Parotid gland (tissue), 1 donor: ENCODE measurements around a stretch of chr15.

GRCh38 chr15:73708001-73708641 lies 23.9 kb downstream of the CD276 start:
- PRO-cap: no peak

DNA sequence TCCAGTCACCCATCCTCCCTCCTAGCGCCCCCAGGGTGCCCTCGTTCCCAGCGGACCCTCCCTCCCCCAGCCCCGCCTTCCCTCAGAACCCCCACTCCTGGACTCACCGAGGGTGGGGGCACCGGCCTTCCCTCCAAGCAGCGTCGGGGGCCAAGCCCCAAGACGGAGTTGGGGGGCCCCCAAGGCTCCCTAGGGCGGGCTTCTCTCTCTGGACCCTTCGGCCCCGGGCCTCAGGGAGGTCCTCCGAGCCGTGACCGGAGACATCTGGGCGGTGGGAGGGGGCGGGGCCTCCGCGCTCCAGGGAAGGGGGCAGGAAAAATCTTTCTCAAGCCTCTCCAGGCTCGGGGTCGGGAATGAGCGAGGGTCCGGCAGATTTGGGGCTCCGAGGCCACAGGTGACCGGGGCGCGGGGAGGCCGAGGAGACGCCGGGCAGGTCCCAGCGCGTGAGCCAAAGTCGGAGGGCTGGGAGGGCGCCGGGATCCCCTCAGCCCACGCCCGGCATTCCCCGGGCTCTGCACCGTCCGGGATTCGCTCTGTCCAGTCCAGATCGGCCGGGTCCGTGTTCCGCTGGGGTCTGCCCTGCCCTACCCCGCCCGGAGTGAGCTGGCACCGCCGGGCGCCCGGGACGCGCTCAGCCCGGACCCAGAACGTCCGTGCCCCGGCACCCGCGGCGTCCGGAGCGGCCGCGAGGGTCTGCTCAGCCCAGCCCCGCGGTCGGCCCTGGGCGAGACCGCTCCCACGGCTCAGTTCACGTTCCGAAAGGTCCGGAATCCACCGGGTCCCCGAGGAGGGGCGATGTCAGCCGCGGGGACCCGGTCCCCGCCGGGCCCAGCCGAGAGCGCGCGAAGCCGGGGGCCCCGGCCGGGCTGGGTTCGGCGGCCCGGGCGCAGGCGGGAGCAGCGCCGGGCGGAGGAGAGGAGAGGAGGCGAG lies 883 bp downstream of the INSYN1 start:
- PRO-cap: no peak

GRCh38 chr15:73800508-73801416 lies 47.6 kb upstream of the INSYN1 start:
- PRO-cap: no peak

DNA sequence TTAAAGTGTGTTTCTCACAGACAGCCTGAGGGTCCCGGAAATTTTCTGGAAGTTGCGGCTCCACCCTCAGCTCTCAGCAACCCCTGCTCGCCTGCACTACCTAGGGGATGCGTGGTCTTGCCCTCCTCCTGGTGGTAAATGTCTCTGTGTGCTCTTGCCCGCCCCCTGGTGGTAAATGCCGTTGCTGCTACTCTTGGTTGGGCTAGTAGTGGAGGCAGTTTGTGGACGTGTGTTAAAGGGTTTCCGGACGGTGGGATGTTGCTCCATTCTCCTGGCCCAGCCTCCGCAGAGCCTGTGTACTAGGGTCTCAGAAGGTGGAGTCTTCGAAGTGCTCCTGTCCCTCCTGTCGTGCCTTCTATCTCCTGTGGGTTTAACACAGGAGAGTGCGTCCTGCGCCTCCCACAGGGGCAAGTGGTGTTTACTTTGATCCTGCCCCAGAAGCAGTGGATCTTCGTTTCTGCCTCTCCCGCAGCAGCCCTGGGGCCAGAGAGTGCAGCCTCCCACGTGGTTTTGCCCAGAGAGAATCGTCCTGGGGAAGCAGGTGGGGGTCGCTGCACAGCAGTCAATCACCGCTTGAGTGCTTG lies 27.3 kb downstream of the STOML1 start:
- PRO-cap: no peak

GRCh38 chr15:73982027-73983005 lies 9.8 kb downstream of the STOML1 start:
- PRO-cap: unidirectional peak, plus-strand start at chr15:73982868

- PRO-cap: no peak
Measured at GRCh38 chr15:73996948-73997346, 2.4 kb downstream of the PML start.

GRCh38 chr15:74035535-74036610 lies 41.4 kb downstream of the PML start:
- PRO-cap: no peak

DNA sequence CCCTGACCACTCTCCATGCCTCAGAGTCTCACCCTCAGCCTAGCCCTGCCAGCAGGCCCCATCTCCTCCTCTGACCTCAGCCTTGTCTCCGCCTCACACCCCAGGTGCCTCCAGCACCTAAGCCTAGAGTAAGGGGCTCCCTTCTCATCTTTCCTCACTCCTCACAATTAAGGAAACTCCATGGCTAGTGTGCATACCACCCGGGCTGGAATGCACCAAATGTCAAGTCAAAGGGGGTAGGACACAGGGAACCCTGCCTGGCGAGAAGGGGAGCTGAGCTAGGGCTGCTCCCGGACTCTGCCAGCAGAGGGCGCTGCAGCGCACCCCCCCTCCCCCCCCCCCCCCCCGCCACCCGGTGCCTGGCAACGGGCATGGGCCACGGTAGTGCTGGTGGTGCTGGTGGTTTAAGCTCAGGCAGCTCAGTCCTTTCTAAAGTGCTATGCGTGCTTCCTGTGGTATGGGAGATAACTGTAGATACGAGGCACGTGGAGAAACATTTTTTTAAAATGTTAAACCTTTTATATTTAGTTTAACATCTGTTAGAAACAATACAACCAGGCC lies 34.0 kb downstream of the GOLGA6A start:
- PRO-cap: no peak

- PRO-cap: no peak
Measured at GRCh38 chr15:74176147-74176884, 2.8 kb downstream of the ISLR start.

DNA sequence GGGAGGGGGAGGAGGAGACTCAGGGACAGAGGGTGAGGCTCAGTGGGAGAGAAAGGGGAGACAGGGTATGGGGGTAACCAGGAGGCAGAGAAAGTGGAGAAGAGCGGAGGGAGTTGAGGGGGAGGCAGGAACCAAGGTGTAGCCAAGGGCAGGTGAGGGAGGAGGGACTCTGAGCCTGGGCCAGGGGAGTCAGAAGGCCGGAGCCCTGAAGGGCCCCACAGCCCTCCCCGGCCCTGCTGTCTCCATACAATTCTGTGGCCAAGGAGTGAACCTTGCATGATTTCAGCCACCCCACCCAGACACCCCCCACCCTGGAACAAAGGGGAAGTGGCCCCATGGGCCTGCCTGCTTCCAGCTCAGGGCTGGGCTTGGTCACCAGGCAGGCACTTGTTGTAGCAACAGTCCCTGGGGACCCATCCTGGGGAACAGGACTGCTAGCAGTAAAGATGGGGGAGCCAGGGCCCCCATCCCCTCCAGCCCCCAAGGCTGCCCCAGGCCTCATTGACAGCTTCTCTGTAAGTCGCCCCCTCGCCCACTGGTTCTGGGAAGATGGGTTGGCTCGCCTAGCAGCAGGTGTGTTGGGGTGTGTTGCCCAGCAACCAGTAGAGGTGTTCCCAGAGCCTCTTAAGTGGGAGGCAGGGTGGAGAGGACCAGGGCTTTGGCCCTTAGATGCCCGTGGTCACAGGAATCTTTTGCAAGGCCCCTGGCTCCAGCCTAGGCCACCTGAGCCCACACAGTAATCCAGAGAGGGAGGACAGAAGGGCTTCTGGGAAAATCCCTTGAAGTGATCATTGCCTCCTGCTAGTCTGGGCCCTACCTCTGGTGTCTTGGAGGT lies 49.1 kb downstream of the CYP11A1 start:
- PRO-cap: no peak

DNA sequence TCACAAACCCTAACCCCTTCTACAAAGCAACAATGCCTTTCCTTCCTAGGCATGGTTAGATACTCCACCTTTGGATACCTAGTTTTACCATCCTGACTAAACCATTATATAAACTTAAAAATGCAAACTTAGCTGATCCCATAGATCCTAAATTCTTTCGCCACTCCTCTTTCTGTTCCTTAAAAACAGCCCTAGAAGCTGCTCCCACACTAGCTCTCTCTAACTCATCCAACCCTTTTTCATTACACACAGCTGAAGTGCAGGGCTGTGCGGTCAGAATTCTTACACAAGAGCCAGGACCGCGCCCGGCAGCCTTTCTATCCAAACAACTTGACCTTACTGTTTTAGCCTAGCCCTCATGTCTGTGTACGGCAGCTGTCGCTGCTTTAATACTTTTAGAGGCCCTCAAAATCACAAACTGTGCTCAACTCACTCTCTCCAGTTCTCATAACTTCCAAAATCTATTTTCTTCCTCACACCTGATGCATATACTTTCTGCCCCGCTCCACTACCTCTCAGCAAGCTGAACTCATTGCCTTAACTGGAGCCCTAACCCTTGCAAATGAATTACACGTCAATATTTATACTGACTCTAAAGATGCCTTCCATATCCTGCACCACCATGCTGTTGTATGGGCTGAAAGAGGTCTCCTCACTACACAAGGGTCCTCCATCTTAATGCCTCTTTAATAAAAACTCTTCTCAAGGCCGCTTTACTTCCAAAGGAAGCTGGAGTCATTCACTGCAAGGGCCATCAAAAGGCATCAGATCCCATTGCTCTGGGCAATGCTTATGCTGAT lies 9.8 kb downstream of the CYP11A1 start:
- PRO-cap: no peak

DNA sequence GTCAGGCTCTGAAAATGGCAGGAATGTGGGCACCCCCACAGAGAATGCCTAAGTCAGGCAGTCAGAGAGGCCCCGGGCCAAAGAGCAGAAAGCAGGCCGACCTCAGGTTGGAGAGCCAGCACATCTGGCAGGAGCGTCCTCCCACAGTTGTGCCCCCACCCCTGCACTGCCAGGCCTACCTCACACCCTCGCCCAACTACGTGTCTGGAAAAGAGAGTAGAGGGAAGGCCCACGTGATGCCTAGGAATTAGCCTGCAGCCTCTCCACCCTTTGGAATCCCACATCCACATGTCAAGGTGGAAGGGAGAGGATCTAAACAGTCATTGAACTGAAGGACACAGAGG lies 10.7 kb downstream of the SEMA7A start:
- PRO-cap: no peak

DNA sequence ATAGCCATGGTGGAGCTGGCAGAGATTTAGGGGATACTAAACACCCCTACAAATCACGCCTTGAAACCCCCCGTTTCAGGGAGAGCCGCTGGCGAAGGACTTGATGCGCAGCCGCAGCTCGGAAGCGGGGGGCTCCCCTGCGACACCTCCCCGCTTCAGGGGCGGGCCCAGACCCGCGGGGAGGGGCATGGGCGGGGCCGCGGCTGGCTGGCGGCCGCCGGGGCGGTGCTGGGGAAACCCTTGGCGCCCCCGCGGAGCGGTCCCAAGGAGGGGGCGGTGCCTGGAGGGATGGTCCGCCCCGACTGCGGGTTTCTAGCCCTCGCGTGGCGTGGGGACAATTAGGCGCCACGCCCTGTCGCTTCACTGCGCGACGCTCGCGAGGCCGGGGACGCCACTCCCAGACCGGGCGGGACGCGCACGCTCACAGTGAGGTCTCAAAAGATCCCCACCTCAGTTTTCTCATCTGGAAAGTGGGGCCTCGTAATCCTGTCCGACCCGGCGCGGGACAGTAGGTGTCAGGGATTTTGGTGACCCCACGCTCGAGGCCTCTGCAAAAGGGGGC lies 1.0 kb upstream of the CLK3 start:
- PRO-cap: bidirectional peak, plus-strand start at position 363 of the sequence, minus-strand start at position 157 of the sequence

DNA sequence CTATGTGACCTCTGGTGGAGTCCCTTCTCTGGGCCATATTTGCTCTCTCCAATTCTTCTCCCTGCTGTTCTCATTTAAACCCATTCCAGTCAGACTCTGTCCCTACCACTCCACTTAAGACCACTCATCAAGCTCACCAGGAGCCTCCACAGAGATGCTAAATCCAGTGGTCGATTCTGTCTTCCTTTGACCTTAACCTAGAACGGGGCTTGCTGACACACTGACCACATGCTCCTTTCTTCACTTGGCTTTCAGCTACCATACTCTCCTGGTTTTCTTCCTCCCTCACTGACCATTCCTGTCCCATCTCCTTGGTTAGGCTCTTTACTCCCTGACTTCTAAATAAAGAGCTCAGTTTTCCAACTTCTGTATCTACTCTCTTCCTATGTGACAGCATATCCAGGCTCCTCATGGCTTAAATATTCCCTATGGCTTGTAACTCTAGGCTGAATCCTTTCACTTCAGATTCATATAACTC lies 18.4 kb downstream of the CLK3 start:
- PRO-cap: no peak

DNA sequence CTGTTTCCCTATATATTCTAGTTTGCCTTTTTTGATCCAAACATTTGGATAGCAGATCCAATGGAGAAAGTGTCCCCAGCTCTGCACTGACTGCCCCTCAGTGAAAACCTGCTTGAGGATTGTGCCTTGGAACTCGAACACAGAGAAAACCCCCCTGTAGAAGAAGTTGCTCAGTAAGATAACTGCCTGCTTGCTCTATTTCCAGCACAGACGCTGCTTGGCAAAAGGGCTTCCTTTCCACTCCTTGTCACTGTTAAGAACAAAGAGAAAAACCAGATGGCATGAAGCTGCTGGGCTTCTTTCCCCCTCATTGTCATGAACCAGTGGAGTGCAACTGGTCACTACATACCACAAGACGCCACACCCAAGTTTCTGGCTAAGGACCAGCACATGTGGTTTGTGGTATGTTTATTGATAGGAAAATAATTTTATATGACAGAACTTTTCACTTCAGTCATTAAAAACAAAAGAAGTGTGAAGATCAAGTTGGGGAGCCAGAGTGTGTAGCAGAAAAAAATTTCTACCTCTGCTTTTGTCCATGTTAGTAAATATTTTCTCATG lies 37.7 kb downstream of the CLK3 start:
- PRO-cap: no peak

GRCh38 chr15:74670935-74672018 lies 24.5 kb downstream of the EDC3 start:
- PRO-cap: no peak

- PRO-cap: bidirectional peak, plus-strand start at chr15:74787697, minus-strand start at chr15:74787579
Measured at GRCh38 chr15:74787482-74788242, 5.8 kb downstream of the CSK start.

- PRO-cap: no peak
Measured at GRCh38 chr15:74801653-74802249, 10.9 kb upstream of the LMAN1L start.

DNA sequence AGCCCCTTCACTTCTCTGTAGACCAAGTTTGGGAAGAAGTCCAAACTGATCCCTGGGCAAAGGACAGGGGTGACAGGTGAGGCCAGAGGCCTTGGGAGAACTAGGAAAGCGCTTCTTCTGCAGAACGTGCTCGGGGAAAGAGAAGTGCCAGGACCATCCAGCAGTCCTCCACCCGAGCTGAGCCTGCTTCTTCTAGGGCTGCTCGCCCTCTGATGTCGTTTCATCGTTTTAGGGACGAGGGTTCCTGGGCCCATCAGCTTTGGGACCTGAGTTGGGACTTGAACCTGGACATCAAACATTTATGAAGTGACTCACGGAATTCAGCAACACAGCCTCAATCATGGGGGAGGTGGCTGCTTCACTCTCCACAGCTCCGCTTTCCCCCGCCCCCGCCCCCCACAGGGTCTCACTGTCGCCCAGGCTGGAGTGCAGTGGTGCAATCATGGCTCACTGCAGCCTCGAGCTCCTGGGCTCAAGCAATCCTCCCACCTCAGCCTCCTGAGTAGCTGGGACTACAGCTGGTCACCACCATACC lies 547 bp upstream of the SCAMP2 start:
- PRO-cap: no peak

DNA sequence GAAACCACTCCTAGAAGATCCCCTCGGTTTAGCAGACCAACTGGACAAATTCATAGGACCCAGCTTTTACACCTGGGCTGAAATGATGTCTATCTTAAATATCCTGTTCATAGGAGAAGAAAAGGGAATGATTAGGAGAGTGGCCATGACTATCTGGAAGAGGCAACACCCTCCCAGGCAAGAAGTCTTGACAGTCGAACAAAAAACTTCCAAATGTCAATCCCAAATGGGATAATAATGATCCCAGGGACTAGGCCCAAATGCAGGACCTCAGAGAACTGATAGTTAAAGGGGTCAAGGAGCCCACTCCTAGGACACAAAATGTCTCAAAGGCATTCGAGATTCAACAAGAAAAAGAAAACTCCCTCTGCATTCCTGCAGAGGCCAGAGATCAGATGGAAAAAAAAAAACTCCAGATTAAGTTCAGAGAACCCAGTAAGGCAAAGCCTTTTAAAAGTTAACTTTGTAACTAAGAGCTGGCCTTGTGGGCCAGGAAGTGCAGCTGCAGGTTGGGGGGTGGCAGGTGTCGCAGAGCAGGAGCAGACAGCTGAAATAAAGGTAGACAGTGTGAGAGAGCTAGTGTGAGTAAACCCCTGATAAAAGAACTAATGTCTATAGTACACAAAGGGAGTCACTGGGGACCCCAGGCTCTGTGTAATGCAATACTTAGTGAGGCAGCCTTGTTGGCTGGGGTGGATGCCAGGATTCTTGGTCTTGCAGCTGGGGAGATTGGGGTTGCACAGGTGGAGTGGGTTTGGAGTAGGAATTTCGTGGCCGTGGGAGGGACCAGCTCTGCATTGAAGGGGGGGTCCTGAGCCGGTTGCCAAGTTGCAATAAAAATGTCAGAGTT lies 41.9 kb downstream of the PPCDC start:
- PRO-cap: no peak